Karpas-422 (cell line): ENCODE measurements around the gene TRIM41.

DNA sequence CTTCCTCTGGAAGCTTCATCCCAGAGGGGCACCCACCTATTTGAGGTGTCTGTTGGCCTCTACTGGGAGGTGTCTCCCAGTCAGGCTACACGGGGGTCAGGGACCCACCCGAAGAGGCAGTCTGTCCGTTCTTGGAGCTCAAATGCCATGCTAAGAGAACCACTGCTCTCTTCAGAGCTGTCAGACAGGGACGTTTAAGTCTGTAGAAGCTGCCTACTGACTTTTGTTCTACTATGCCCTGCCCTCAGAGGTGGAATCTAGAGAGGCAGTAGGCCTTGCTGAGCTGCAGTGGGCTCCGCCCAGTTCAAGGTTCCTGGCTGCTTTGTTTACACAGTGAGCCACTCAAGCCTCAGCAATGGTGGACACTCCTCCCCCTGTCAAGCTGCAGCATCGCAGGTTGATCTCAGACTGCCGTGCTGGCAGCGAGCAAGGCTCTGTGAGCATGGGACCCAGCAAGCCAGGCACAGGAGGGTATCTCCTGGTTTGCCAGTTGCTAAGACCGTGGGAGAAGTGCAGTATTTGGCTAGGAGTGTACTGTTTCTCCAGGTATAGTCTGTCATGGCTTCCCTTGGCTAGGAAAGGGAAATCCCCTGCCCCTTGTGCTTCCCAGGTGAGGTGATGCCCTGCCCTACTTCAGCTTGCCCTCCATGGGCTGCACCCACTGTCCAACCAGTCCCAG, 13.1 kb upstream of the BTNL8 start:
- PRO-cap = no peak
- RAMPAGE, long total RNA = no peak

GRCh38 chr5:181037169-181037584, 2.9 kb upstream of the BTNL9 start:
- PRO-cap = no peak
- RAMPAGE, long total RNA = no peak

GRCh38 chr5:181044262-181044497, 4.1 kb downstream of the BTNL9 start:
- PRO-cap = no peak
- RAMPAGE, long total RNA = no peak

- PRO-cap = no peak
- RAMPAGE, long total RNA = no peak
These were observed 13.8 kb downstream of the BTNL9 start for GRCh38 chr5:181053641-181054404.

- PRO-cap = no peak
- RAMPAGE, long total RNA = no peak
These were observed 14.9 kb downstream of the BTNL9 start for GRCh38 chr5:181054933-181055427.

GRCh38 chr5:181205660-181206433, 851 bp upstream of the TRIM7 start:
- PRO-cap = no peak
- RAMPAGE, long total RNA = no peak

- PRO-cap = bidirectional peak, plus-strand start at chr5:181223323, minus-strand start at chr5:181223120
- RAMPAGE, long total RNA = no peak
These were observed at the start of gene TRIM41 for GRCh38 chr5:181222965-181223416. Gene TRIM41 (plus strand): TSS chr5:181223281.

- PRO-cap = no peak
- RAMPAGE, long total RNA = no peak
These were observed 2.6 kb upstream of the TRIM52 start for GRCh38 chr5:181263376-181264136.